Duodenum (tissue), 1 donor: ENCODE results near the genes NAXD, CARS2 and ANKRD10.

GRCh38 chr13:110407078-110408263 lies 100.4 kb downstream of the COL4A2 start:
- PRO-cap = no peak

DNA sequence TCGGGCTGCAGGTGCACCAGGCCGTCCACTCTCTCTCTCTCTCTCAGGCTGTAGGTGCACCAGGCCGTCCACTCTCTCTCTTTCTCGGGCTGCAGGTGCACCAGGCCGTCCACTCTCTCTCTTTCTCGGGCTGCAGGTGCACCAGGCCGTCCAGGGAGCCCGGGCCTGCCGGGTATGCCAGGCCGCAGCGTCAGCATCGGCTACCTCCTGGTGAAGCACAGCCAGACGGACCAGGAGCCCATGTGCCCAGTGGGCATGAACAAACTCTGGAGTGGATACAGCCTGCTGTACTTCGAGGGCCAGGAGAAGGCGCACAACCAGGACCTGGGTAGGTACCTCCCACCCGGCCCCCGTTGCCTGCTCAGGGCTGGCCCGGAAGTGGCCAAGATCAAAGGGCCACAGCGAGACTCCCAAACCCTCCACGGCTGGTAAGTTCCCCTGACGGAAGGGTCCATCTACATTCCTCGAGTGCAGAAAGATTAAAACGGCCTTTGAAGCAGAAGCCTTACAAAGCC lies 55.2 kb downstream of the RAB20 start:
- PRO-cap = unidirectional peak, plus-strand start at position 391 of the sequence

- PRO-cap = bidirectional peak, plus-strand start at chr13:110508027, minus-strand start at chr13:110507907; bidirectional peak, plus-strand start at chr13:110508314, minus-strand start at chr13:110508147
These were observed 53.7 kb downstream of the RAB20 start for GRCh38 chr13:110507727-110508380.

DNA sequence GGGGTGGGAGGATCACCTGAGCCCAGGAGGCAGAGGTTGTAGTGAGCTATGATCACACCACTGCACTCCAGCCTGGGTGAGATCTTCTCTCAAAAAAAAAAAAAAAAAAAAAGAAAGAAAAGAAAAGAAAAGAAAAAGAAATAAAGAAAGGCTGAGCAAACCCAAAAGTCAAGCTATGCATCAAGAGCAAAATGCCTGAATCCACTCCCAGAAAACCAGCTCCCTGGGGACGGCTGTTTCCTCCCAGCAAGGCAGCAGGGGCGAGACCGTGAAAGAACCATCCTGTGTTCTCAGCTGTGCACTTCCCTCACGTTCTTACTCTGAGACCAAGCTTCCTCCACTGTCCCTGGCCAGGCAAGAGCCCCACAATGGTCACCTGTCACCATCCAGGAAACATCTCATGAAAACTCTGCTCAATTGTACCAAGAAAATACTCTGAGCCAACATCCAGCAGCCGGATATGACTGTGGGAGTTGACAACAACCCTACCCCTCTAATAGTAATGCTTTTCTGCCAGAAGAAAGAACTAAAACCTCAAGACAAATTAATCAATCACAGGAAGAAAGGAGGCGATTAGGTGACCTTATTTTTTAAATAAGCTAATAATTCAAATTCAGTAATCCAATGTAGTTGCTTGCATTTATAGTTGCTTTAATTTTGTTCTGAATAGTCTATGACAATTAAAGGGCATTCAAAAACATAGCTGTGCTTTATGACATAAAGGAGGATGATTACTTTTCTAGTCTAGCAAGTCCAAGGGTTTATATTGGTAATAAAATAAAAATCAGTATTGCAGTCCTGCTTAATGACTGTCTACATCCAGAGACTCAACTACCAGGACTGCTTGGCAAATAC lies 22.8 kb downstream of the RAB20 start:
- PRO-cap = unidirectional peak, minus-strand start at position 317 of the sequence

DNA sequence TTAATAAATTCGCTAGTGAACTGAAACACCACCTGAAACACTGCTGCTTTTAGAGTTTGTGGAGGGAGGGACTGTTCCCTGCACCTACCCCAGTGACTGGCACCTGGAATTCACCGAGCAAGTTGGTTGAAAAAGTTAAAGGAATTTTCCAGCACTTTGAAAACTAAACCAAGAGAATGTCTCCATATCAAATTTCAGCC lies 3.6 kb upstream of the RAB20 start:
- PRO-cap = unidirectional peak, minus-strand start at position 94 of the sequence

DNA sequence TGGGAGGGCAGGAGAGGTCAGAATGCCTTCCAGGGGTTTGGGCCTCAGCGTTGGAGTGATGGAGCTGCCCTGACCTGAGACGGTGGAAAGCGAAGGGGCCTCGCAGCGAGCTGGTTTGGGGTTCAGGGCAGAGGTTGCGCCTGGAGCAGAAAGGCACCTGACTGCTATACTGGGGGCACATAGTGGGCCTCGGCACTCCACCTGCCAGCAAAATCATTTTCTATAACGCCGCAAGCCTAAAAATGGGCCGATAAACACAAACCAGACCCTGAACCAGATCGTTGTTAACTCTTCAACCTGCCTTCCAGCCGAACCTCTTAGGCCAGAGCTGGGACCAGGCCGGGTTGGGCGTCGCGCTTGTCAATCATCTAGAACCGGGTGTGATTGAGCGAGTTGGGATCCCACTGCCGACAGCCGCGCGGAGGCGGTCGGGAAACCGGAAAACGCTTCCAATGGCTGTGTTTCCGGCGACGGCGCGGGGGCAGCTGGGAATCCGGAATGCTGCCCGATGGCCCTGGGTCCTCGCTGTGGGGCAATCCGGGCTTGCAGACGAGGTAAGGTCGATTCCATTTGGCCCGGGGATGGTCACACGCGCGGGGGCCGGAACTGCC lies at the start of gene NAXD:
Gene NAXD, plus strand, starts transcription at position 452 of the 611 bp plus-strand sequence.
- PRO-cap = bidirectional peak, plus-strand start at position 452 of the sequence, minus-strand start at position 319 of the sequence

DNA sequence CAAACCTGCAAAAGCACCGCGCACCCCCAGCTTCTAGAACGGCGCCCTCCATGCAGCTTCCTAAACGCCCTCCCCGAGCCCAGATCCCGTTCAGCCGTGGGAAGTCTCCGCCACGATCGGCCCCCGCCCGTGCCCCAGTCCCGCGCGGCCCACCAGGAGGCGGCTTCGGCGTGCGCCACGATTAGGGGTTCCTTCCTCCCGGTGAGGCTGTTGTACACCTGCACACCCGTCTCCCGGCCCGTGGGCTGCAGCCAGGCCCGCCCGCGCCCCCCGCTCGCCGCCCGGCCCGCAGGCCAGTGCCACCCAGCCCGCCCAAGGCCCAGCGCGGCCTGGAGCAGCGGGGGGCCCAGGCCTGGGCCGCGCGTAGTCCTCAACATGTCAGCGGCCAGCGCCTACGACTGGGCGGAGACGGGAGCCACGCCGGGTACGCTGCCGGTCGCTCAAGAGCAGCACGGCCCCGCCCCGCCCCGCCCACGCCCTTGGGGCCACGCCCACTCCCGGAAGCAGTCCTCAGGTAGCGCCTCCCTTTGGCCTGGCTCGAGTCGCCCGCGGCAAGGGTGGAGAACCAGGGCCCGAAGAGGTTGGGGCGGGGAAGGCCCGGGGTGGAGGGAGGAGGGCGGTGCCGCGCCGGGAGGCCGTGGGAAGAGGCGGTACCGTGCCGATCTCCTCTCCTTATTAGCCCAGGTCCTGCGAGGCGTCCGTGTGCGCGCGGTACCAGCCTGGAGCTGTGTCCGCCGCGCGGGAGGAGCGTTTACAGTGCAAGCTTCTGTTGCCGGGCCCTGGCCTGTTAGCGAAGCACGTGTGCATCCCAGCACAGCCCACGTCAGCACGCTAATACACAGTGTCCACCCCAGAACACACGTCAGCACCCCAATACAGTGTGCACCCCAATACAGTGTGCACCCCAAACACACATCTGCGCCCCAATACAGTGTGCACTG lies at the start of gene CARS2:
Gene CARS2, minus strand, starts transcription at position 400 of the 941 bp plus-strand sequence.
- PRO-cap = bidirectional peak, plus-strand start at position 703 of the sequence, minus-strand start at position 390 of the sequence

DNA sequence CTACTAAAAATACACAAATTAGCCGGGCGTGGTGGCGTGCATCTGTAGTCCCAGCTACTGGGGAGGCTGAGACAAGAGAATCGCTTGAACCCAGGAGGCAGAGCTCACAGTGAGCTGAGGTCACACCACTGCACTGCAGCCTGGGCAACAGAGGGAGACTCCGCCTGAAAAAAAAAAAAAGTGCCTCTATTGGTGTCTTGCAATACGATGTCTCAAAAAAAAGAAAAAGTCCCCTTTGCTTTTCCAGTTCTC lies 1.5 kb upstream of the CARS2 start:
- PRO-cap = no peak

DNA sequence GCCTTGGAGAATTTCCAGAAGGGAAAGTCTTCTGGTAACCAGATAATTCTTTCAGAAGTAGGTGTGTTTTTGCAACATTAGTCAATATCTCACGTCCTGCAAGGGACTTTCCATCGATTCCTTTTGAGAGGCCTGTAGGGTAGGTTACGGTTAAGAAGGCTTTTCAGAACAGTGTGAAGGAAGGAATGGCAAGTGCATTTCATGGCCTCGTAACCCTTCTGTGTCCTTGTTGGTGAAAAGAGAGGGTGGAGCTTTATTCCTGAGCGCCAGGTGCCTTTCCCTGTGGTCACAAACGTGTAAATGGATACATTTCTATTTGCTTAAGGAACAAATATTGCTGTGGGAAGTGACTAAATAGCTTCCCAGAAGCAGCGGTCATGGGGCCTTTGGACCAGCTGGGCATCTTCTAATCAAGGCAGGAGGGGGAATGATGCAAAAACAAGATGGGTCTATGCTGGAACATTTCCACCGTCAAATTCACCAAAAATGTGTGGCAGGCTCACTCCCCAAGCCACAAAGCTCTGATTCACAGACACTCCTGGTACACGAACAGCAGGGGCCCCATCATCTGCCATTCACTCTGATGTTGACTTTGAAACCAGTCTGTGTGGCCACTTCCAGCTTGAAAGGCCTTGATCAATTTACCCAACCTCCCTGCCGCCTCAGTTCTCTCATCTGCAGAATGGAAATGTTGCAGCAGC lies 99.2 kb downstream of the ANKRD10 start:
- PRO-cap = no peak

- PRO-cap = no peak
These were observed 40.3 kb downstream of the ANKRD10 start for GRCh38 chr13:110874388-110875125.

GRCh38 chr13:110914064-110915082 lies at the start of gene ANKRD10:
Gene ANKRD10, minus strand, starts transcription at chr13:110915069.
- PRO-cap = bidirectional peak, plus-strand start at chr13:110914545, minus-strand start at chr13:110914268; unidirectional peak, minus-strand start at chr13:110914934; bidirectional peak, plus-strand start at chr13:110915320, minus-strand start at chr13:110915027

DNA sequence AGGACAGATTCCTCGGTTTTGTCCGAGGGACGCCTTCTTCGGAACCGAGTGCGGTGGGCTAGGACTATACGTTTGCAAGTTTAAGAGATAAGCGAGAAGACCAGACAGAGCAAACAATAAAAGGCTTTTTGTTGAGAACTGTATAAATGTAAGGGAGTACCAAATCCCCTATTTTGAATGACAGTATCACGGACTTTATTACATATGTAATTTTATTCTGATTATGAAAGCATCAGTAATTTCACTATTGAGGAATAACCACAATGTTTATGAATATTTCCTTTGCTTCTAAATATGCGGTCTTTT lies 1.1 kb upstream of the ANKRD10 start:
- PRO-cap = no peak

GRCh38 chr13:111115647-111116161 lies 594 bp downstream of the ARHGEF7 start:
- PRO-cap = no peak

DNA sequence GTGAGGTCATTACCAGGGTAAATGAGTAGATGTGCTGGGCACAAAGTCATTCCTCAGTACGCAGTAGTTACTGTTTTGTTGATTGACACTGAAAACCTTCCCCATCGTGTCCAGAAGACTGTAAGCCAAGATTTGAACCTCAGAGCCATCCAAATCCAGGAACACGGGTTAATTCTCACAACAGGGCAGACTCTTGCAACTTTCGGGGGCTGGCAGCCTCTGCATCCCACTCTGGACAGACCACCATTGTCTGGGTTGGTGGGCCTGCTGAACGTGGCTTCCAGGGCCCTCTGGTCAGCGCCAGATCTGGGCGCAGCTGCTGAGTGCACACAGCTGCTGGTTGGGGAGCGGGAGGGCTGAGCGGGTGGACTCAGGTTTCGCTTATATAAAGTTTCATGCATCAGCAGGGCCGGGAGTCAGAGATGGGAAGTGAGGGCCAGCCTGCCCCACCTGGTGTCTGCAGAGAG lies 6.8 kb downstream of the ARHGEF7 start:
- PRO-cap = no peak

- PRO-cap = no peak
These were observed 60.2 kb downstream of the ARHGEF7 start for GRCh38 chr13:111175271-111175791.

- PRO-cap = no peak
These were observed 206.7 kb upstream of the SOX1 start for GRCh38 chr13:111860167-111860744.

GRCh38 chr13:112247917-112248875 lies 128.0 kb upstream of the SPACA7 start:
- PRO-cap = no peak

GRCh38 chr13:112742039-112742498 lies 52.2 kb downstream of the ATP11A start:
- PRO-cap = no peak

GRCh38 chr13:112768613-112769225 lies 78.9 kb downstream of the ATP11A start:
- PRO-cap = no peak

DNA sequence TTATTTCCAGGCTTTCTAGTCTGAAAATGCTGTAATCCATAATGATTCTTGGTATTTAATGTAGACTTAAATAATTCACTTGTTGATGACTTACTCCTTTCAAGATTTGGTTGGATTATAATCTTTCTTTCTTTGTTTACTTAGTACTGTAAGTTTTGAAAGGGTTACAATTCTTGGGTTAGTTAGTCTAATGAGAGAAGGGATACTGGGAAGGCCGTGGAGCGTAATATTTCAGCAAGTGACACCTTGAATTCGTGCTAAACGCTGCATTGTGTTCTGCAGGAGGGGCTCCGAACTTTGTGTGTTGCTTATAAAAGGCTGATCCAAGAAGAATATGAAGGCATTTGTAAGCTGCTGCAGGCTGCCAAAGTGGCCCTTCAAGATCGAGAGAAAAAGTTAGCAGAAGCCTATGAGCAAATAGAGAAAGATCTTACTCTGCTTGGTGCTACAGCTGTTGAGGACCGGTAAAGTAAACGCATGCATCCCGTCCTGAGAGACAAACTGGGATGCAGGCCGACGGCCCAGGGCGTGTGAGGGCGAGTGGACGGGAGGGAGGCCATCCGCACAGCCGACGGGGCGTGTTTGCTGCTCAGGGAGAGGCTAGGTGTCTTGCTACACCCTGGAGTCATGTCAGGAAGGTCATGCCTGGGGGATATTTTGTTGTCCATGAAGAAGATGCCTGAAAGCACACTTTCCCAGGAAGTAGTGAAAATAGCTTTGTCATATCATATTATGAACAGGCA lies 118.1 kb upstream of the MCF2L start:
- PRO-cap = no peak